Cerebellum (tissue), 5 donors: Measurements from ENCODE around the genes SLC26A3, NRCAM, PNPLA8 and DNAJB9.

DNA sequence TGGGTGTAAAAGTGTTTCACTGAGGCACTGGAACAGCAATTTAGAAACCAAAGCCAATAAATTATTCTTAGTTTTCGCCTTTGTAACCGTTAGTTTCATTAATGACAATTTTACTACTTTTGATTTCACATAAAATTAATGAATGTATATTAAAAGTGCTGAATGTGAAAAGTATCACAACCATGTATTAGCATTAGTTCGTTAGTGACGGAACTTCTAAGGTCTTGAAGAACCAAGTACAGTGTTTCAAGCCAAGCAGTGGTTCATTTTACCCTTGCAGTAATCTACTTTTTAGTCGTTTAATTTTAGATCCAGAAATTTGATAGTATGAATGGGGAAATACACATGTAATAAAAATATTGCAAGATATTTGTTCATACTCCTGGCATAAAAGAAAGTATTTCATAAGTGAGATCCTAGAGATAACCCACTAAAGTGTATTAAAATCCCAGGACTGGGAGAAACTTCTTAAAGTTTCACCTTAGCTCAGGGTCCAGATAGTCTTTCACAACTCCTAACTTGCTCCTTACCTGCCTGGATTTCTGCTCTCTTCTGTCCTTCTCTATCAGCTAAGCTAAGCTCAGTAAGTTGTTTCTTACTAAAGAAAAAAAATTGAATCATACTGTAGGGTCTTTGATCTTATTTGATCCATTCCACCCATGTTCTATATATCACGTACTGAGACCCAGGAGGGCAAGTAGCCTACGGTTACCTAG, 1.4 kb downstream of the BCAP29 start:
- PRO-cap, 3 experiments: no peak in any of the 3 experiments
- RAMPAGE, long total RNA: no peak

DNA sequence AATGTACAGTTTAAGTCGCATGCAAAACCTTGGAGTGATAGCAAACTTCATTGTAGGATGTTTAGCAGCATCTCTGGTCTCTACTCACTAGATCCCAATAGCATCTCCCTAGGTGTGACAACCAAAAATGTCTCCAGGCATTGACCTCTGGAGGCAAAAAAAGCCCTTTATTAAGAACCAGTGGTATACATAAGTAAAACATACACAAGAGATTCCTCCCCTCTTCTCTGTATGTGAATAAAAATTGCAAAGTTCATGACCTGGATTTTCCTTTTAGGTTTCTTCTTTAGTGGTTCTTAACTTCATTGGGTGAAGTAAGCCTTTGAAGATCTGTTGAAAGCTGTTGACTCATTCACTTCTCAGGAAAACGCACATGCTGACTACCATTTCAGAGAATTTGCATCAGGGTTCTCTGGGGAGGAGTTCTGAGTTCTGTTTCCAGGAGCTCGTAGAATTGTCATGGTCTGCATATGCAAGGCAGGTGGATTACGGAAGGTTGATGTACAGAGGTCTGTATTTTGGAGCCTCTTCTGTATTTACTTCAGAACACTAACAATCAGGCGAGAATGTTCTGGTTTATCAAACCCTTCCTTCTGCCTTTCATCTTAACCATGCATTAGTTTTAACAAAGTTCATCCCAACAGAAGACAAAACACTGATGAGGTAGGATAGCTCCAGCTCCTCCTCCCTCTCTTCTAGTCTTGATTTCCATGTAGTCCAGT, 993 bp upstream of the SLC26A4 start:
- PRO-cap, 3 experiments: no peak in any of the 3 experiments
- RAMPAGE, long total RNA: no peak

GRCh38 chr7:107758171-107758990, 14.4 kb downstream of the CBLL1 start:
- PRO-cap, 3 experiments: no peak in any of the 3 experiments
- RAMPAGE, long total RNA: no peak

- PRO-cap, 3 experiments: no peak in any of the 3 experiments
- RAMPAGE, long total RNA: no peak
Observed at GRCh38 chr7:107802985-107803896, at the start of gene SLC26A3. Gene SLC26A3, minus strand, starts transcription at chr7:107803223.

GRCh38 chr7:107928833-107930032, 38.2 kb downstream of the DLD start:
- PRO-cap, 3 experiments: no peak in any of the 3 experiments
- RAMPAGE, long total RNA: no peak

- PRO-cap, 3 experiments: no peak in any of the 3 experiments
- RAMPAGE, long total RNA: no peak
Observed at GRCh38 chr7:107939696-107940458, 48.9 kb downstream of the DLD start.

- PRO-cap, 3 experiments: no peak in any of the 3 experiments
- RAMPAGE, long total RNA: no peak
Observed at GRCh38 chr7:107971637-107972549, 31.1 kb downstream of the LAMB1 start.

DNA sequence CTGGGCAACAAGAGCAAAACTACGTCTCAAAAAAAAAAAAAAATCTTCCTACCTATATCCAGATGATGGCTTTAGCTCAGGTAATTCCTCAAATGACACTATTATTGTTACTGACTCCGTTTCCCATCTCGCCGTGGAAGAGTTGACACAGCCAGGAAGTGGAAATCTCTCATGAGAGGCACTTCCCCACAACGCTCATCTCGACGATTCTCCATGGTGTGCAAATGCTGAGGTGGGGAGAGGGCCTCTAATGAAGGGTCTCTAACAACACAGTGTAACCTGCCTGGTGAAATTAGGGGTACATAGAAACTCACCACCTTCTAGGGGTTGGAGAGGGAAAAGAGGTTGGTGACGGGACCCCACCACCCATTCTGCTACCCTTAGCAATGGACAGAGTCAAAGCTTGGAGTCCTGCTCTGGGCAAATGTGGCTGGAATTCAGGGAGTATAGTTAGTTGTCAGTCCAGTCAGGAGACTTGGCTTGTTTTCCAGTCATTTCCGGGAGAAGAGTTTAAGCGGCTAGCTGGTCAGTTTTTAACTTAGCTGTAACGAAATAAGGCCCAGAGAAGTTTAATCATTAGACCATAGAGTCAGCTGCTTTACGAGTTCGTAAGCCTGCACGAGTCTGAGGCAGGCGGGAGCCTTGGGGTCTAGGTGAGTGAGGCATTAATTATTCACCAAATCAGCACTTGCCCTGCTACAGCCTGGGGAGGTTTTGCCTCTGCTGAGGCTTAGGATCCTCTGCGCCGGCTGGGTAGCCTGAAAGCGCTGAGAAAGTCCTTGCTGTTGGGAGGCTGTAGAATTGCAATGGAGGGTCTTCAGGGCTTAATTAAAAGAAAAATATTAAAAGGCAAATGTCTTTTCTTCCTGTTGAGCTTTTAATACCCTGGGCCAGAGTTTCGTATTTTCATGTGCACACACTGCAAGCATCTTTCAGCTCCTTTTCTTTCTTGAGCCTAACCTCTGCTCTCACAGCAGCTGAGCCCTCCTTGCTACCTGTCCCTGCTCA, 1.3 kb upstream of the LAMB1 start:
- PRO-cap, 3 experiments: no peak in any of the 3 experiments
- RAMPAGE, long total RNA: no peak

DNA sequence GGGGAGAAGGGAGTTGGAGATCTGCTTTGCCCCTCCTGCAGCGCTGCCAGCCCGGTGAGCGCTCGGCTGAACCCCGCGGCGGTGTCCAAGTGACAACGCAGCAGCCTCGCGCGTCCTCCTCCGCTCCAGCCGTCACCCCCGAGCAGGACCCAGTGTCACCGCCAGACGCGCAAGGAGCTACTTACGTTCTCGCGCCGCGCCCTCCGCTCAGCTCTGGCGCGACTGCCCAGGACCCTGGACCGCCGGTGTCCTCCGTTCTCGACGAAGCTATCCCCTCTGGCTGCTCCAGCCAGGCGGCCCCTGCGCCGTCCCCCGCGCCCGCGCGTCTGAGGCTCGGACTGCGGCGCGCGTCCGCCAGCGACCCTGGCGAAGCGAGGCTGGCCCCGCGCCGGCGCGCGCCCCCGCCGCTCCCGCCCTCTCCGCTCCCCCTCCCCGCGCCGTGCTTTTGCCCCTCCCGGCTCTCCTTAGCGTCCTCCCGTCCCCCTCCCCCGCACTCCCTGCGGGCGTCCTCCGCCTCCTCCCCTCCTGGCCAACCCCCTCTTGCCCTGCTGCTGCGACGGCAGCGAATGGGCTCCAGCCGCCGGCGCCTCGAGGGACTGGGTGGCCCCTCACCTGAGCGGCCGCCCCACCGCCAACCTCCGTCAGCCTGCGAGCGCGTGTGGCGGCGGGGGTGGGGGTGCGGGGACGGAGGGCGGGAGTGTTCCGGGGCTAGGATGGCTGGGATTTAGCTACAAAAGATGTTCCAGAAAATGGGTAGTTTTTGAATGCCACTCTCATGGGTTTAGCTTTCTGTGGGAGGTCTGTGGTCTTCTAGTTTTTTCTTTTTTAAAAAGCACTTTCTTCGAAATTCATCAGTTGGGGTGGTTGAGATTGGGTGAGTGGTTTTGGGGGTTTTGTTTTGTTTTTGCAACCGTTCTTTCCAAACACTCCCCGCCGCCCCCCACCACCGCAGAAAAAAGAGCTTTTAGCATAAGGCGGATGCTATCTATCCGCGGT, at the start of gene NRCAM:
NRCAM (minus strand) TSS at position 379 of the 996 bp plus-strand sequence.
- PRO-cap, 3 experiments: peak in 3 of 3 experiments; most common plus-strand start position 152 of the sequence (in 1); most common minus-strand start position 157 of the sequence (in 3)
- RAMPAGE, long total RNA: no peak

DNA sequence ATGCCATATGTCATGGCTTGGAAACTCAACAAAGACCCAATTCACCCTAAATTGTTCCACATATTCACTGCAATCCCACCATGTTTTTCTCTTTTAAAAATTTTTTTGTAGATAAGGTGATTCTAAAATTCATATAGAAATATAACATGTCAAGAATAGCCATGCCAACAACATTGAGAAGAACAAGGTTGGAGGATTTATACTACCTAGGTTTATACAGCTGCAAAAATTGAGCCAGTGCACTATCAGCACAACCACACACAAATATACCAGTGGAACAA, 21.5 kb downstream of the PNPLA8 start:
- PRO-cap, 3 experiments: no peak in any of the 3 experiments
- RAMPAGE, long total RNA: no peak

GRCh38 chr7:108514067-108515199, 11.5 kb downstream of the PNPLA8 start:
- PRO-cap, 3 experiments: no peak in any of the 3 experiments
- RAMPAGE, long total RNA: no peak

DNA sequence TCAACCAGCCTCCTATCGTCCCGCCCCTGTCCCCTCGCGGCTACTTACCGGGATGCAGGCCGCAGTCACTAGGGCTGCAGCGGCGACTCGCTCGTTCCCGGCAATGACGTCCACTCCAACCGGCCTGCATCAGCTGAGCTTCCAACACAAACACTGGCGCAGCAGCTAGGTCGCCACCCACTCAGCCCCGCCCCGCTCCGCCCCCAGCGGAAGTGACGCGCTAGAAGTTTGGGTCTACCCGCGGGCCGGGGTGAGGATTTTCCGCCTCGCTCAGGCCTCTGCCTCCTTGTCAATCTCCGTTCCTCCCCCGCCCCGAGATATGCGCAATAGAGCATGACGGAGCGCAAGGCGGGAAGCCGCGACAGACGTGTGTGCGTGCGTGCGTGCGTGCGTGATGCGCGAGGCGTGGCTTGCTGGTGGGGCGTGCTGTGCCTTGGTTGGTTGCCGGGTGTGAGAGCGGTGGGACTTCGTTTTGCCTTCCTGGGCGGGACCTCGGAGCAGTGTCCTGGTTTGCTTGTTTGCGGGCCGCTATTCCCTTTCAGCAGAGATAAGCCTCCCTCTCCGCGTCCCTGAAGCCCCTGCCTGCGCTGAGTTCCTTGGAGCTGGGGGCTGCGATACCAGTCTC, at the start of gene PNPLA8:
PNPLA8 (minus strand) TSS at position 155 of the 625 bp plus-strand sequence.
- PRO-cap, 3 experiments: peak in 3 of 3 experiments; most common plus-strand start position 437 of the sequence (in 1); most common minus-strand start position 105 of the sequence (in 3)
- RAMPAGE, long total RNA: no peak

GRCh38 chr7:108569734-108570377, at the start of gene DNAJB9:
Gene DNAJB9, plus strand, starts transcription at chr7:108569874.
- PRO-cap, 3 experiments: peak in 3 of 3 experiments; most common plus-strand start chr7:108569920 (in 3); most common minus-strand start chr7:108570317 (in 1)
- RAMPAGE, long total RNA: start-site peak on the plus strand at chr7:108569856-108569981, 2,316 and 718 reads in 2 replicates

- PRO-cap, 3 experiments: no peak in any of the 3 experiments
- RAMPAGE, long total RNA: no peak
Observed at GRCh38 chr7:111523664-111524151, 38.6 kb downstream of the IMMP2L start.

DNA sequence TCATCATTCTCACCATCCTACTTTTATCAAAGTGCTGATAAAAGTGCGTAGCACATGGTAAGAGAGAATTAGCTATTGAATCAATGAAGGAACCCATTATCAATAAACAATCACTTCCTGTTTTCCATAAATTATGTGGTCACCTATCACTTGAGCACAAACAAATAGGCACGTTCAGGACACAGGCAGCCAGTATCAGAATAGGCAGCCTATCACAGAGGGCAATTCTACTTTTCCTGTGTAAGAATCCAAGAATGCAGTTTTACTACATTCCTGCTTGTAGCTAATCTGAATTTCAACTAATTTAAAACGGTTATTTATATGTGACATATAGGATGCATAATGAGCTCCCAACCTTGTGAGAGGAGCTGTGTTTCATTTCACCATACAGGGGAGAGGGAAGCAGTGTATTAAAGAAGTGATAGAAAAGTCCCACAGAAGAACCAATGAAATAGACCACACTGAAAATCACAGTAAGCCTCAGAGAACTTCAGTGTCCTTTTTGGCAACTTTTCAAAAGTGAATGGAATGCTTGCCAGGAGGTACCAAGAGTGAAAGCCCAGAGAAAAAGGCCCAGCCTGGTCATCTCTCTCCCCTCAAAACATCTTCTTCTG, 1.5 kb downstream of the IMMP2L start:
- PRO-cap, 3 experiments: no peak in any of the 3 experiments
- RAMPAGE, long total RNA: no peak

GRCh38 chr7:111803244-111803971, 241.1 kb upstream of the IMMP2L start:
- PRO-cap, 3 experiments: no peak in any of the 3 experiments
- RAMPAGE, long total RNA: no peak

DNA sequence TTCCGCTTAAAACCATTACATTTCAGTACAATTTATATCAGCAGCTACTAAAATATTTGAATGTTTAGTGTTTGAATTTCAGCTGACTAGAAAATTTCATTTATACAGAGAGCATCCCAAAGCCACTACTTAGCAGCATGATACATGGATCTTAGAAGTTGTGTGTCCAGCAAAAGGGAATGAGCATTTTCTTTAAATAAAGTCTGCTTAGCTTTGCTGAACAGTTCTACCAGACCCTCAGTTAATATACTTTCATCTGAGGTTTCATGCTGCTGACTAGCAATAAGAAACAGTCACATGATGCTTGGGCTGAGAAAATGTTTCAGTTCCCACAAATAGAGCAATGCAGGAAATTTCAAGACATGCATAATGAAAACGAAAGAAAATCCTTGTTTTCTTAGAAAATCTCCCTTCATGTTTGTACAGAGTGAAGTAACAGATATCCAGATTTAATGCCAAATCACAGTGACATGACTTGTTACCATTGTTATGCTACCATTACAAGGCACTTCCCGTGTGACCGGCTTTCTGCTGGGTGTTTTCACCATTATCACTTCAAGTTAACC, 121.8 kb downstream of the DOCK4 start:
- PRO-cap, 3 experiments: no peak in any of the 3 experiments
- RAMPAGE, long total RNA: no peak

DNA sequence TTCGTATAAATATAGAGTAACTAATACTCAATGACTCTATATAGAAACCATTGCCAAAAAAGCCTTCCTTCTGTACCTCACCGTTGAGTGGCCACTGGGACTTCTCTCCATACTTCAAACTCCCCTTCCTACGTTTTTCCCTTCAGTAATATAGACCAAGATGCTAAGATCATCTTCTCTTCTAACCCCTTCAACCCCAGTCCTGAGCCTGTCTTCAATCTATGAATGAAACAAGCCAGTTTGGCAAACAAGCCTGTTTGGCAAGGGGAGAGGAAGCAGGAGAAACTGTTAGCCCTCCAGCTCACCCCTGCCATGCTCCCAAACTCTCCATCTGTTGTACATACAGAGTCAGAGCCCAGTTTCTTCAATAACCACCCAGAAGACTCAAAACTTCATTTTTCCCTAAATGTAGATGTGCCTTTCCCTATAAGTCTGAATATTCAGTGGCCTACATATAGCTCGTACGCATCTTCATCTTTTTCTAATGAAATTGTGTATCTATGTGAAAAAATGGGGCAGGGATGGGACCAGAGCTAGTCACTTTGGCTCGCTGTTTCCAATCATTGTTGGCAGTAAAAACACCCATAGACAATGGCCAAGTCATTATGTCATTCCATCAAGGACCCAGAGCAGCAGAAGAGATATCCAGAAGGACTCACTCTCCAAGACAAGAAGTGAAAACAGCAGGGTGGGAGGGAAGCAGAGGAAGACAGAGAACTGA, 87.5 kb downstream of the DOCK4 start:
- PRO-cap, 3 experiments: no peak in any of the 3 experiments
- RAMPAGE, long total RNA: no peak

DNA sequence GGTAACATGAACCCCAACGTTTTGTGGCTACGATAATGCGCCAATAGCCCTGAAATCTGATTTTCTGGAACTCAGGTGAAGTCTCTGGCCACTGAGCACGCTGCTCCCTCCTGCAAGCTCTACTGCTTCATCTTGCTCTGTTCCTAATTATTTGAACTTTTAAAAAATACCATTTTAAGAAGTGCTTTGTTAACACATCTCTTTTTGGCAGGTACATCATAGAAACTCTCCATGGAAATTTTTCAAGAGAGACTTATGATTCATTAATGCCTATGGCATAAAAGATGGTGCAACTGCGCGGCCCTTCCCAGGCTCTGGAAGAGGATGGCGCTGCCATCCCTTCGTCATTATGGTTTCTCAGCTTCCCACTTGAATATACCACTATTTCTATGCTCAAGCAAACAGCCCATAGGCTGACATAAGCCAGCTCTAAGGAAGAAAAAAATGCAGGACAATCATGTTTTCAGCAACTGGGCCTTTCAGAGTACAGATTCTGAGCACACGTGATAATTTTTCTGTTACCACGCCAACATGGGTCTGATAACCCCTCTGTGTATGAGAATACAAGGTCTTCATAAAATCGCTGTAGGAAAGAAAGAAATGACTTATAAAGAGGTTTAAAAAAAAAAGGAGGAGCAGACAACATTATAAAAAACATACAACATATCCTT, 57.2 kb downstream of the DOCK4 start:
- PRO-cap, 3 experiments: no peak in any of the 3 experiments
- RAMPAGE, long total RNA: no peak

DNA sequence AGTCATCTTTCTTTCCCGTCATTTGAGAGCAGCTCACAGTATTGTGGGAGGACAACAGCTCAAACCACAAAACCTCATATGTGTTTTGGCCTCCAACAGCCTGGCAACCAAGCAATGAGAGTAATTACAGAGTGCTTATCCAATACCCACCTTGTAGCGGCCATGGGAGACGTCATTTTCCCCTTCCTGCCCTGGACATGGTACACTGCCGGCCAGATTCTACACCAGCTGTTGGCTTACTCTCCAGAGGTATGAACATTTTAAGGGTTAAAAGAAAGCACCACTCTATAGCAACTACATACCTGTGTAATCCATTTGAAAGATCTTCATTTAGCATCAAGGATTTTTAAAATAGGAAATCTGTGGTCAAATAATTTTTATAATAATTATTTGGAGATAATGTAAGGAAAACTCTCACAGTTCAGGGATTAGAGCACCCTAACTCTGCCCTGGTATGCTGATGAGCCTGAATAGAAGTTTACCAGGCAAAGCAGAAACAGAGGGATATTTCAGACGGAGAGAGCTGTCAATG, 49.0 kb downstream of the DOCK4 start:
- PRO-cap, 3 experiments: no peak in any of the 3 experiments
- RAMPAGE, long total RNA: no peak